Rectum (tissue), 1 donor: ENCODE data around the genes PIK3C3 and HAUS1.

DNA sequence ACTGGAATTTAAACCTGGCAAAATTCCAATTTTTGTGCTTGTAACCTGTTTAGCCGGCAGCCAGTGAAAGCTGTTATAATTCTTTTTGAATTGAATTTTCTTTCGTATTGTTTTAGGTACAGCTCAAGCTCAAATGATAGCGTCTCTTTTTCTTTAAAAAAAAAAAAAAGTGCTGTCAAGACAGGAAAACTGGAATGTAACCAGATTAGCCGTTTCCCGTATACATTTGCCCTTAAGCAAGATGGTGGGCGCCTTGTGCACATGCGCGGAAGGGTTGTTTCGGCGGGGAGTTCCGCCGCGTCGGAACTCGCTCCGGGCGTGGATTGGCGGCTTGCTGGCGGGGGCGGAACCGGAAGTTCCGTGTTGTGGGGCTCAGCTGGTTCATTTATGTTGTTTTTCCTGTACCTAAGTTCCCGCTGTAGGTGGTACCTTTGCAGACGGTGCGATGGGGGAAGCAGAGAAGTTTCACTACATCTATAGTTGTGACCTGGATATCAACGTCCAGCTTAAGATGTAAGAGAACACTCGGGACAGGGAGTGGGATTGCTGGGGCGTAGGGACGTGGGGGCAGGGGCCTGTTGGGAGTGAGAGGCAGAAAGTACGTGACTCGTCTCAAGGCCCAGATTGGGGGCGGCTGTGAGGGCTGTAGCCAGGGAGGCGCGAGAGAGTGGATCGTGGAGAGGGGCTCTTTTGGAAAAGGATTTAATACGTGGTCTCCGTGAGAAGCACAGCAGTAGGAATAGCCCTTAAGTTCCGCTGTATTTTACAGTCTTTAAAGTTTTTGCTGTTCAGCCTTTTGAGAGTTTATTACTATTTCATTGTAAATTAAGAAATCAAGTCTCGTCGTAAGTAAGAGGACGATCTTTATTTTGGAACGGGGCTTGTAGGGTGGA, at the start of gene PIK3C3:
Gene PIK3C3 (plus strand): TSS at position 388 of the 893 bp plus-strand sequence.
- PRO-cap = unidirectional peak, plus-strand start at position 436 of the sequence

DNA sequence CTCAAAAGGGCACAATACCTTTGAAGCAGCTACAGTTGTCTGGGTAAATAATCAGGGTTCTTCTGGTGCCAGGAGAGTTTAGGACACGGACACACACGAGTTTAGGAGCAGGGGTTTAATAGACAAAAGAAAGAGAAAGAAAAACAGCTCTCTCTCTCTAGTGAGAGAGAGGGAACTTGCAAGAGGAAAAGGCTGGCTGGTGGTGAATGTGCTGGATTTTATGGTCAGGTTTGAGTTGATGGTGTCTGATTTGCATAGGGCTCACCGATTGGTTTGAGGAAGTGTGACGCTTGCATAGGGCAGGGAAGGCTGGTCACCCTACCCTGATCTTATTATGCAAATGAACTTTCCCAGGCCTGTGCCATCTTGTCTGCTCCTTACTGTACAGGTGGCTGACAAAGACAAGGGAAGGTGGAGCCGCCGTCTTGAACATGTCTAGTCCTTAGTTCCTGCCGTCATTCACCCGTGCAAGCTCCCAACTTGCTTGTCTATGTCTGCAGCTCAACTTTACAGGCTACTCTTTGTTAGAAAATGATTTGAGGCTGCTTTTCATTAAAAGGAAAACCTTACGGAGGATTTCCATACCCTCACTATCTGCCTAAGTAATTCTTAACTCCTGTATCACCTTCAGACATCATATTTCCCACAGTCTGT, 408.8 kb downstream of the RIT2 start:
- PRO-cap = unidirectional peak, minus-strand start at position 194 of the sequence

DNA sequence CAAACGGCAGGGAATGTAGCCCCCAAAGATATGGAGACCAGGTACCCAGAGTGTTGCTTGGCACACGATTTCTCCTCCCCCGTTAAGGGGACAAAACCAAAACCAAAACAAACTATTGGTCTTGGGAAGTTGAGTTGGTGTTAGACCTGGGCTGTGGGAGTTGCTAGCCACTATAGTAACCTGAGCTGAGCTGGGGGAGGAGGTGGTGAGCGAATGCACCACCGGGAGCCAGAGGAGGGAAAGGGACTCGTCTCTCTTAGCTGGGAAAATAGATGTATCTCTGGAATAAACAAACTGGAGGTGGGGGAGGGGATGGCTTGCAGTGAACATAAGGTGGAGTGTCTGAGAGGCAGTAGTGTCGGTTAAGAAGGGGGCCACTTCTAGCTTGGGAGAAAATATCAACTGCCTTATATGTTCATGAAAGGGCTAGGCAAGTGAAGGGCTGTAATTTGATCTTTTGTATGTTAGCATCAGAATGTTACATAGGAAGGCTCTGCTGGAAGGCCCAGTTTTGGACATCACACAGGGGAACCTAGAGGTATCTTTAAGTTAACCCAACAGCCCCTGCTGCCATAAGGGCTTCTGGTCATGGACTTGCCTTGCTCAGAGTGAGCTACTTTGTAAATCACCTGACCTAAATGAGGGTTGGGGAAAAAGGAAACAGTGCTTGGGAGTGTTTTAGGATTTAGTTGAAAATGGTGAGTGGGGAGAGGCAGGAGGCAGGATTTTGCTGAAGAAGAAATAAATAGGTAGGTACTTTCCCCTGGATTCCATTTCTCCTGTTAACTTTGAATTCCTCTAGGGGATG, 2.2 kb downstream of the SETBP1 start:
- PRO-cap = no peak

DNA sequence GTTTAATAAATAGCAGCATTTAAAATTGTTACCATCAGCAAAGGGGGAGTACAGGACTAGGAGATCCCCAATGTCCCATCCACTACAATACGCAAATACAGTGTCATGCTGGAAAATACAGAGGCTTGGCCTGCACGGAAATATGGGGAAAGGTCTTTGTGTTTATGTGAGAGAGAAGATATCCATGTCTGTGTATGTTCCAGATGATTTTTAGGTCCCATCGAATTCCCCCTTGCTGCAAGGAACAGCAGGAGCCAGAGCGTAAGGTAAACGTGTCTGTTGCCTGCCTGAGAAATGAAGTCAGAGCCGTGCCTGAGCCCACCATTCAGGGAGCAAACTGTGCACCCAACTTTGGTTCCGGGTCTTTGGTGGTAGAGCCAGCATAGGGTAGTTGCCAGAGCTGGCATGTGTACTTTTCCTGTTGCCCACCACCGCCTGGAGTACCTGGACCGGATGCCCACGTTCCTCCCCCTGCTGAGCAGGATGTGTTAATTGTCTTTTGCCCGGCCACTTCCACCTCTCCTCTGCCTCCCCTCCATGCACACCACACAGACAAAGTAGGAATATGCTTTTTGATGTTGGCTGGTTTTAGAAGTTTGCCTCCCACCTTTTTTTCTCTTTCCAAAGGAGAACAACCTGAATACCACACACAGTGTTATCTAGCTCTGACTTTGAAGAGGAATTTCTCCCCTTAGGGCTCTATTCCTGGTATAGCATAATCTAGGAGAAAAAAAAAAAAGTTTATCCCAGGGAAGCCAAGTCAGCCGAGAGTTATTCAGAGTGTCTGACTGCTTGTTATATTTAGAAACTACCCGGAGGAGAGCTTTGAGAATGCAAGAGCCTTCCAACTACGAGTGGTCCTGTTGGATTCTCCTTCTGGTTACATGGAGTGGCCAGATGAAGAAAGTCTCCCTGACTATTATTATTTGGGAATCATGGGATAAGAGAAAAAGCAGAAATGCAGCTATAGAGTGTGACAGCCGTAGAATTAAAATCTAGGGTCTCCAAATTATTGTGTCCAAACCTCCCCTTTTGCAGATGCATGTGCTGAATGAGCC, 111.8 kb downstream of the SETBP1 start:
- PRO-cap = no peak

DNA sequence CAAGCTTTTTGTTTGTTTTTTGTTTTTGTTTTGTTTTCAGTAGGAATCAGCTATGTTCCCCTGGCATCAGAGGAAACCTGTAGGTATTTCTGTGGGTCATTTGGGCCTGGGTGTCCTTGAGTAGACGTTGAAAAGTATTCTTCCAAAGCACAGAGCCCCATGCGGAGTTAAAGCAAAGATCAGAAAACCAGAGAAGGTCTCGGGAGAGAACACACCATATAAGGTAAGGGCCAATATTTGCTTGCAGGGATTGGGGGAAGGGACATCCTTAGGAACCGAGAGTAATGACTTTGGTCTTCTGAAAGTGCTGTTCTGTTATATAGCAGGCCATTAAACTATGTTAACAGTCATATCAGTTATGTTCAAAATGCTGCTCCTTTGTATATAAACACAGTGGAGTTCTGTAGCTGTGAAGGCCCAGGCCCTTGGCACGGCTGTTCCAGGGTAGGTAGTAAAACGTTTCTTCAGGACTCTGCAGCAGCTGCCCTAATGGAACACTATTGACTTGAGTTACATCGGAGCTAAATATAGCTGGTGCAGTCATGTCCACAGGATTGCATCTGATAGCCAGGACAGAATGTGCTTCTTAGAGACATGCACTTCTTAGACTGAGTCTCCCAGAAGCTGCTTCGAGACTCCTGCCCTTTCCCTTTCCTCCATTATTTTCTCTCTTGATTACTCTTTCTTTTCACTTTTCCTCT, 122.3 kb downstream of the SETBP1 start:
- PRO-cap = bidirectional peak, plus-strand start at position 599 of the sequence, minus-strand start at position 464 of the sequence

GRCh38 chr18:44823204-44823755, 142.6 kb downstream of the SETBP1 start:
- PRO-cap = no peak

DNA sequence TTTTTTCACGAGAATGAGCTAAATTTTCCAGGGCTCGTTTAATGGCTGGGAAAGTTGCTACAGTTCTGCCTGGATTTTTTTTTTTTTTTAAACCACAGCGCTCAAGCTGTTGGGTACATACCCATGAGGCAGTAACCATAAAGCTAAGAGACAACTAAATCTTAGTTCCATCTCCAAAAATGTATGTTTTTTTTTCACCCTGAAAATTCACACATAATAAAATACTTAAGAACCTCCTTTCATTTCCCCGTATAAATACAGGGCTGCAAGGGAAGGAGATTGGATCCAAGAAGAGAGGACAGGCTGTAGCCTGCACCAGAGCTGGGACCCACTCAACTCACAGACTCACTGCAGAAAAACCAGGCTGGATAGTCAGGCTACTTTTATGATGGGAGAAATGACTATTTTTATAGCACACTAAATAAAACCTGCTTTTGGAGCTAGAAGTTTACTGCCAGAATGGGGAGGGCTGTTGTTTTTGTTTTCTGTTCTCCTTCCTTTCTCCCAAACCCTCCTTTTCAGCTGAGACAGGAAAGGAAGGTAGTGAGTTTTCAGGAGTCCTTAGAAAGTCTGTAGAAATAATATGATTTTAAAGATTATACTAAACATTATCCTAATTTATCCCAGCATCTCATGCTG, 244.5 kb downstream of the SETBP1 start:
- PRO-cap = no peak

DNA sequence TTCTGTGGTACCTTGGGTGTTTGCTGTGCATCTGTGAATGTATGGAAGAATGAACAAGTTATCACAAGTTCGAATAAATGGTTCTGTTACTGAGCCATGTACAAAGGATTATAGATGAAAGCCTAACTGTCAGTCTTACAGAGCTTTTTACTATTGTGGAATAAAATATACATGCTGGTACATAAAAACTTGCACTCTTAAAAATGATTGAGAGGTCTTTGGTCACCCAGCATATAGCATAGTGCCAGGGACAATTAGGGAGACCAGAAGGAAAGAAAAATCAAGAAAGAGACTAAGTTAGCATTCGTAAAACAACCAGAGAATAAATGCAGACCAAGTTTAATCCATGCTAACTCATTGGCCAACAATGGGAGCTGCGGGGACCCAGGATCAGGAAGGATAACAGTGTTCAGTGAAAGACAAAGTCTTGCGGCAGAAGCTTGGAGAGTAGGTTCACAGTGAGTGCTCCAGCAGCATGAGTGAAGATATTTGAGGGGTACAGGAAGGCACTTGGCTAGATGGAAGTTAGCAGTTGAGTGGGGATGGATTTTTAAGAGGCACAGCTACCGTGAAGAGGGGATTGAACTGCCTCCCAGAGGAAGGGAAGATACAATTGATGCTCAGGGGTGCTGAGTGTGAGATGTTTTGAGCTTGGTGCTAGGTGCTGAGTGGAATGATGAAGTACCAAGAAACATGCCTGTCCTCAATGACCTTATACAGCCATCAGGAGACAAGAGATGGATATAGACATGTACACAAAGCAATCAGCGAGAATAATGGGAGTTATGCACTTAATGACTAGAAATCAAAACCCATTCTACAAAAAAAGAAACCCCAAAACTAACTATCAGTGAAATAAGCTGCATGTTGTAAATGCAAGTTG, 281.4 kb downstream of the SETBP1 start:
- PRO-cap = no peak

GRCh38 chr18:45063380-45064219, 382.9 kb downstream of the SETBP1 start:
- PRO-cap = unidirectional peak, minus-strand start at chr18:45063492

DNA sequence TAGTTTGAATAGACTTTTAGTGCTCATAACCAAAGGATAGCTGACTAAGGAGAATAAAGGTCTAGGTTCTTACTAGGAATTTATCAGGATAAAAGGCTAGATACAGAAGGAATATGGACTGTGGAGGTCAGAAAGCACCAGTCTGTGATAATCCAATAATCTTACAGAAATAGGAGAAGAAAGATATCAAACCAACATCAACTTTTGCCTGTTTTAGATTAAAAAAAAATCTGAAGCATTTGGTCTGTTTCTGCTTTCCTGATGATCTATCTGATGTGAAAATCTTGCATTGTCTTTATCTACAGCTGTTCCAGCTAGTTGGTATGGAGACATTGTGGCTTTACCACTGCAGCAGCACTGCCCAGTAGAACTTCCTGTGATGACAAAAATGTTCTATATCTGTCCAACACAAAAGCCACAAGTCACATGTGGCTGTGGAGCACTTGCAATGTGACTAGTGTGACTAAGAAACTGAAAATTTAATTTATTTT, 425.5 kb downstream of the SETBP1 start:
- PRO-cap = bidirectional peak, plus-strand start outside the sequence, minus-strand start at position 360 of the sequence

DNA sequence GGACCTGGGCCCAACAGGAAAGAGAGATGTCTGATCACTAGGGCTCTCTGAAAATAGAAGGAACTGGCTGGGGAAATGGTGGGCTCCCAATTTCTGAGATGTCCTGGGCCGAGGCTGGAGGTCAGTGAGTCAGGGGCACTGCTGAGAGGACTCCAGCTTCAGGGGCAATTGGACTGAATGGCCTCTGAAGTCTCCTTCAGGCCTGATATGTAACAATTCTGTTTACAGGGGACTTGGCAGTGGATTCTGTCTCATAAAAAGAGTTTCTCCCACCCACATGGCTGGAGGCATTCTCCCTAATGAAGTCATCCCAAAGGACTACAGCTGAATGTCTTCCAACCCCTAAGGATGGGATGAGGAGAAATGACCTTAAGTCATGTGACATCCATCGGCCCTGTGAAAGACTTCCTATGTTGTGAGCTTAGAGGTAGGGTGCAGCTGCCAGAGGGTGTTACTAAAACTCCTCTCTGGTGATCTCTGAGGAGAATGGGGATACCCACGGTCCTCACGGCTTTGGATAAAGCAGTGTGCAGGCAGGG, 27.1 kb upstream of the SLC14A2 start:
- PRO-cap = no peak

- PRO-cap = unidirectional peak, plus-strand start at chr18:45836381
Observed at GRCh38 chr18:45836179-45836568, 10.7 kb downstream of the SIGLEC15 start.

GRCh38 chr18:45839322-45839684, 13.8 kb downstream of the SIGLEC15 start:
- PRO-cap = no peak

GRCh38 chr18:45849285-45849563, 23.7 kb downstream of the SIGLEC15 start:
- PRO-cap = no peak

DNA sequence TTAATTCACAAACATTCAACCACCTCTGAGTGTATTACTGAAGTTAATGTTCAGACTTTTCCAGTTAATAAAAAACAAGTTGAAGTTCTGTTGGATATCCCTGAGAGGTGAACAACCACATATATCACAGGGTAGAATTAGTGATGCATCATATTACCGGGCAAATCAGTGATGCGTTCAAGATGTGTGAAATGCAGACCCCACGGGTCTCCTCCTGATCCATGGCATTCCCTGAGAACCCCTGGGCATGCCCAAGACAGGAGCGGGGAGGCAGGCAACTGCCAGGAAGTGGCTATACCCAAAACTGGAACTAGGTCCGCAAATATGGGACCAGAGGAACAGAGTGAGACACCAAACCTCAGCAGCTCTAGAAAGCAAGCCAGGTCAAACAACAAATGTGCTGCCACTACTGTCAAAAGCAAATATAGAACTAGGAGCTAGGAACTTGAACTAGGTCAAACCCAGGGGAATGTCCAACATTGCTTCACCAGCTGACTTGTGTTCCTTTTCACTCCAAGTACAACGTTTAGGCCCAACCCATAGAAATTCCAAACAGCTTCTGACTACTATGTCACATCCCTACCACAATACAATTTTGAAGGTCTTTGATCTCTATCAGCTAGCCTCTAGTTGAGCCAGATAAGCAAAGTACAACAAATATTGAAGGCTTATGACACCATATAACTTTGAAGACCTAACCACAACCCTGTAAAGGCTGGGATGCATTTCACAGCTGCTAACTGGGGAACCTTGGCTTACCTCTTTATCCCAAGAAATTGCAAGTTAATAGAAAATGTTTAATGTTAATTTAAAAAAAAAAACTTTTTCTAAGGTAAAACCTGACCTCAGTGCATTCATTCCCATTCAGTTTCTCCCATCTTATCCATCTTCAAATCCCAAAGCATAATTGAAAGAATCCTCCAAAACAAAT, 20.0 kb downstream of the PSTPIP2 start:
- PRO-cap = no peak

DNA sequence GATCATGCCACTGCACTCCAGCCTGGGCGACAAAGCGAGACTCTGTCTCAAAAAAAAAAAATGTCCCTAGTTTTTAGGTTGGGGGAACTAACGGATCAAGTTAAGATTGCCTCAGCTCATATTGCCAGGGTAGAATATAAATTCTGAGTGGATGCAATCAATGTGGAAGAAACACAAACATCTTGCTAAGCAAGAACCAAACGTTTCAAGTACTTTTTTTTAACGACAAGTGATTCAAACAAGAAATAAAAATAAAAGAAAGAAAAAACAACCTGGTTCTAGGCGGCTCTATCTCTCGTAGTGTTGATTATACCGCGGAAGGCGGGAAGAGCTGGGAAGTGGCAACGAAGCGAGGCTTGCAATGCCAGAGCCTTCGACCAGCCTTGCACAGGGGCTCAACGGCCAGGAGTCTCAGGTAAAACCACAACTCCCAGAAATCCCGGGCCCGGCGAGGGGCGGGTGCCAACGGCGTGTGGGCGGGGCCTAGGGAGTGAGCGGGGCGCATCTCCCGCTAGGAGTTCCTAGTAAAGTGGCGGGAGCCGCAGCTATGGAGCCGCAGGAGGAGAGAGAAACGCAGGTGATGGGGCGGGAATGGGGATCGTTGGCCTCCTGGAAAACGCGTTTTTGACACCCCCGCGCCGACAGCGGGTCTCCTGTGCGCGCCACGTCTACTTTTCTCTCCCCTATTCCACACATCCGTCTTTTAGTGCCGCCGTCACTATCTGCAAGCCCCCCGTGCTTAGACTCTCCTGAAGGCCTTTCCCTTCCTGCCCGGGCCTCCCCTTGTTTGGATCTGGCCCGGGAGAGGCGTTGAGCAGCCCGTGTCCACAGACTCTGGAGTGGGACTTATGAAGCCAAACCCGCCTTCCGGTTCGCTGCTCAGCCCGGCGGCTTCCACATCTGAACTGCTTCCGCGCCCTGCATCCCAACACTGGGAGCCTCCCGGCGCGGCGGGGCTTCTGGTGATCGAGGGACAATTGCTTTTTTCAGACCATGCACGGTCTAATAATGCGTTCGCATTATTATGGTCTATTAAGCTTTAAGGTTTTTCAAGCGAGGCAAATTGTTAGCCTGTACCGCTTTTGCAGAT, at the start of gene HAUS1:
Gene HAUS1 (plus strand): TSS at position 521 of the 1,090 bp plus-strand sequence.
- PRO-cap = bidirectional peak, plus-strand start at position 532 of the sequence, minus-strand start at position 297 of the sequence; bidirectional peak, plus-strand start at position 790 of the sequence, minus-strand start at position 795 of the sequence; bidirectional peak, plus-strand start at position 863 of the sequence, minus-strand start at position 836 of the sequence; bidirectional peak, plus-strand start at position 923 of the sequence, minus-strand start at position 902 of the sequence

DNA sequence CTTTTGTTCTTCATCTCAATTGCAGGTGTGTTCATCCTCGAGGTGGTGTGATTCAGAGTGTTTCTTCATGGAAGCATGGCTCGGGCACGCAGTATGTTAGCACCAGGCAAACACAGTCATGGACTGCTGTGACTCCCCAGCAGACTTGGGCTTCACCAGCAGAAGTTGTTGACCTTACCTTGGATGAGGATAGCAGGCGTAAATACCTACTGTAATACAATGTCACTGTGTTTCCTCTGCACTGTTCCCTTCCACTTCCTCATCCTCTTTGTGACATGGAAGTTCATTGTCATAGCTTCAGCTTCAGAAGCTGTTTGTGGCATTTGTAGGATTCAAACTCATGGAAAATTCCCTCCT, 70.9 kb upstream of the RNF165 start:
- PRO-cap = no peak

DNA sequence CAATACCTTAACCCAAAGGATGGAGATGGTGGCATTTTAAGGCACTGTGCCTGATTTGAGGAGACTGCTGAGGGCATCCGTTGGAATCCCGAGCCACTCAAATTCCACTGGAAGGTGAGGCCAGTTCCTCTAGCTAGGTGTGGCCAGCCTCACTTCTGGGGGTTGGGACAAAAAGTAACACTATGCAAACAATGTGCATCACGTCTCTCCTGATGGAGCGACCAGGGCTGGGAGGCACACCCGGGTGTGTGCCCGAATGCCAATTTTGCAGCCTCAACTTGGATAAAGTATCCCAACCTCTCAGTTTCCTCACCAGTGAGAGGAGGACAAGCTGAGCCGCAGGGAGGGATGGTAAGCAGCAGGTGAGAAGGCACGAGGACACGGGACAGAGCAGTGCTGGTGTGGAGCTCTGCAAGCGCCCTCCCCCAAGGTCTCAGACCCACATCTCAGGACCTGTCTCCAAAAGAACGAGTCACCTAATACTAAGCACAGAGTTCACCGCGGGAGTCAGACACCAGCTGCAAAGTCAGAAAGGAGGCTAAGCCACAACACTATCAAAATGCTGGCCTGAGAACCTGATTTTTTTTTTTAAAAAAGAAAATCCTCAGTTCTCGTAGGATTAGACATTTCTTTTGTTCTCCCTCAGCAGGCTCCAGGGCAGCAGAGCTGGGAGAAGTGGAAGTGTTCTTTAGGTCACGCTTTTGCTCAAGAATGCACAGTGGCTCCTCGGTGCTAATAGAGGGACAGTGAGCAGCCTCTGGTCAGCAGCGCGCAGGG, 11.3 kb upstream of the RNF165 start:
- PRO-cap = no peak

- PRO-cap = no peak
Observed at GRCh38 chr18:46754652-46755432, 2.0 kb downstream of the ST8SIA5 start.

DNA sequence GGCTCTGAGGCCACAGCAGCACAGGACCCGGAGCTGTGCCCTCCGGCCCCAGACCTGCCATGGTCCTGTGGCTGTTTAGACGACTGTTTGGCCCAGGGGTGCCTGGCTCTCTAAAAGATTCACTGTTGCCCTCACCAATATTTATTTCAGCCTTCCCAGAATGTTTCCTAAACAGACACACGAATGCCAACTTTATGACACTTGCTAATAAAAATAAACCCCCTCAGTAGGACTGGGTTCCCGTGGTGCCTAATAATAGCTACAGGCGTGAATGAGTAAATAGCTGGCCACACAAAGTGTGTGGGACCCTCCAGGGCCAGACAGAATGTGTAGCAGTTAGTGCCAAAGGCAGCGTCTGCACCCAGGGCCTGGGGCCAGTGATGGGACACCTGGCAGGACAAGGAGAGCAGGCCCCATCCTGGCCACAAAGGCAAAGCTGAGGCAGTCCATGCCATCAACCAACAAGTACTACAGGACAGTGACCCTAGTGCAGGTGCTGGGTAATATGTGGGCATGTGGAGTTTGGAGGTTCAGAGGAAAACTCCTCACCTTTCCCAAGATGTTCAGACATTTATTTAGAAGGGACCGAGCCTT, 11.7 kb upstream of the ST8SIA5 start:
- PRO-cap = no peak